AG10803 (cell line): ENCODE measurements around the genes ABCB7, CYSLTR1 and PABPC5.

DNA sequence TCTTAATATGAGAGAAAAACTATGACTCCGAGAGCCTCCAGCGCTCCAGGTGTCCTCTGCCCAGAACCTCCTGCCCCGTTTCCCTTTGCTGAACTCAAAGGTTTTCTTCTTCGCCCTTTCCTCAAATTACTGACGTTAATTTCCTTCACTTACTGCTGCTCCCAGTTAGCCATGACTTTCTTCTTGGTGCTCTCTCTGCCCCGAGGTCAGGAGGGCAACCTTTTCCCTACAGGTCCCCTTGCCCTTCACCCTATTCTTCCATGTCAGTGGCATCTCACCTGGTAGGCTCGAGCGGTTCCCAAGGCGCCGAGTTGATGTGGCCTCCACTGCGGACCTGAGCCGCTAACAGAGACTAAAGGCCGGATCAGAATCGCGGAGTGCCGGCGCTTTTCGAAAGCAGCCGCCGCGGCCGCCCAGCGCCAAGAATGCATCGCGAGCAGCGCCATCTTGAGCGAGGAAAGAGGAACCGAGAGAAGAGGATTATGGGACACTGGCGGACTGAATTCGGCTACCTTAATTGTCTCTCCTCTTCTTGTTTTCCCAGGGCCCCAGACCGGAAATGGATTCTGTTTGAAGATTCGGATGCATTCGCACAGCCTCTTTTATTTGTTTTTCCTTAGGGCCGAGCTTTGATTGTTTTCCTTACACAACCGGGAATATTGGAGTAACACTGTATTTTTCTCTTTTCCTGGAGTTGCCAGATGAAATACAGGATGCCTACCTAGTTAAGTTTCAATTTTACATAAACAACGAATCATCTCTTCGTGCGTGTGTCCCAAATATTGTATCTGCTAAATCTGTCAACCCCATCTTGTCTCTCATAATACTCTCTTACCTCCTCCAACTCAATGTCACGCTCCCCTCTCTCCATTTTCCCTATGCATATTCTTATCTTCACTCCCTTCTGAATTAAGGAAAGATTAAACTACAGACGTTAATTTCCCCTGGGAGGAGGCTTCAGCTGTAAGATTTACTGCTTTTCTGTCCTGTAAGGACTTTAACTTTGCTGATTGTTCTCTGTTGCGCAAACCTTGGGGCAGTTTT lies at the start of gene ABCB7:
TSS of gene ABCB7 (minus strand) at position 457 of the 1,044 bp plus-strand sequence.
- RRBS, result 6% methylated on average over 4 of the region's 41 CpGs

GRCh38 chrX:76428682-76429074 lies 1.2 kb downstream of the MAGEE1 start:
- RRBS, result no CpG with 5 or more reads among the region's 31 CpGs

GRCh38 chrX:76840836-76841449 lies 413.4 kb downstream of the MAGEE1 start:
- RRBS, result no CpG with 5 or more reads among the region's 18 CpGs

- RRBS, result no CpG with 5 or more reads among the region's 9 CpGs
These were observed 47.0 kb downstream of the FGF16 start for GRCh38 chrX:77494143-77494542.

- RRBS, result no CpG with 5 or more reads among the region's 3 CpGs
These were observed 122.8 kb downstream of the ATRX start for GRCh38 chrX:77663199-77663723.

- RRBS, result no CpG with 5 or more reads among the region's 6 CpGs
These were observed 101.8 kb downstream of the ATRX start for GRCh38 chrX:77684078-77684701.

DNA sequence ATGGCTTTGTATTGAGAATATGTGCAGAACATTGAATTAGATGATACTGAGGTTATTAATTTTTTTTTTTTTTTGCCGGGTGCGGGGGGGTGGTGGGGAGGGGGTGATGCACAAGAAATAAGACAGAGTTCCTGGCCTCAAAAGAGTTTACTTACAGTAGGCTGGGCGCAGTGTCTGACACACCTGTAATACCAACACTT lies 908 bp downstream of the ATP7A start:
- RRBS, result no CpG with 5 or more reads among the region's 3 CpGs

DNA sequence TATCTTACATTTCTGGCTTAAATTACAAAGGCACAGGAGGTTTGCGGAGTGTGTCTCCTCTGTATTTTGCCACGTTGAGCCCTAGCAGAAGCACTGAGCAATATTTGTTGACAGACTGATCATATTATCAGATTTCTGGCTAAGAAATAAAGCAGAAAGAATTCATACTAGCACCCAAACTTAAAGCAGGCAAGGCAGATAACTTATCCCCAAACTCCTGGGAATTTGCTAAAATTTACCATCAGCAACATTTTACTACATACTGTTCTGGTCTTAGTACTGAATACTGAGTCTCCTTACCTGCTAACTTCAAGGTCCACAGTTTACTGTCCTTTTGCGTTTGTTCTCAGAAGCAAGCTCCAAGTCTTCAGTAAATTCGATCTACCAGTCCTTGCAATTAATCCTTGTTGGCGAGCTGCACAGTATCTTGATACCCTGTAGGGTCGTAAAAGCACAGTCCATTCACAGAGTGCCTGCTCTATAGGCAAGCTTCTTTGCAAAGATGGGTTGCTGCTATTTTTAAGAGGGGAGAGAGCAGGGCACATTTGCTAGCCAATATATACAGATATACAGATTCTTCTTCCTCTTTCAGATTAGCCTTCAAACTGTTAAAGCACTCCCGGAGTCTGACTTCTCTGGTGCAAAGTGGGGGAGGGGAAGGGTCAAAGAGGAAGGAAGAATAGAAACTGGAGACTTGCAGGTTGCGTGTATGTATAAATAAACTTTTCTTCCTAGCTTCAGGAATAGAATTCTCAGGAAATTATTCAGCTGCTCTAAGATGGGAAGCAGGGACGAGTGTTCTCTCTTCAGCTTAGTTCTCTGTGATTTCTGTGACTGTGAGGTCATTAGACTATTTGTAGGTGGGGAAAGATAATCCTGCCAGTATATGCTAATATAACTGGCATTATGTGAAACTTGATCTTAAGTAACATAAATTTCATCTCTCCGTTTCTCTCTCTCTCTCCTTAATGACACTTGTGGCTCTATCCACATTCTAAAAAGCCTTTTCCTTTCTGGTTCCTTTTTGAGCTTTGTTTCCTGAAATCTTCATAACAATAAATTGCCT lies at the start of gene CYSLTR1:
TSS of gene CYSLTR1 (minus strand) at position 607 of the 1,066 bp plus-strand sequence.
- RRBS, result no CpG with 5 or more reads among the region's 10 CpGs

DNA sequence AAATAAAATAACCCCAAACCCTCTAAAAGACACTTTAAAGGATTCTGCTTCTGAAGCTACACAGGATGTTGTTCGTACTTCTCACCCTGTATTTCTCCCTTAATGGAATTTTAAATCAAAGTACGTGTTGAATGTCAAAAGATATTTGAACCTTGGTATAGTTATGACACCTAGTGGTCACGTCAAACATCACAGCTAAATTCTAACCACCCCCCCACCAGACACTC lies 62.7 kb upstream of the GPR174 start:
- RRBS, result no CpG with 5 or more reads among the region's 3 CpGs

GRCh38 chrX:80807811-80808505 lies 1.7 kb downstream of the BRWD3 start:
- RRBS, result no CpG with 5 or more reads among the region's 26 CpGs

GRCh38 chrX:80808506-80809262 lies 993 bp downstream of the BRWD3 start:
- RRBS, result no CpG with 5 or more reads among the region's 33 CpGs

- RRBS, result no CpG with 5 or more reads among the region's 18 CpGs
These were observed 1.1 kb downstream of the RPS6KA6 start for GRCh38 chrX:84186768-84187424.

DNA sequence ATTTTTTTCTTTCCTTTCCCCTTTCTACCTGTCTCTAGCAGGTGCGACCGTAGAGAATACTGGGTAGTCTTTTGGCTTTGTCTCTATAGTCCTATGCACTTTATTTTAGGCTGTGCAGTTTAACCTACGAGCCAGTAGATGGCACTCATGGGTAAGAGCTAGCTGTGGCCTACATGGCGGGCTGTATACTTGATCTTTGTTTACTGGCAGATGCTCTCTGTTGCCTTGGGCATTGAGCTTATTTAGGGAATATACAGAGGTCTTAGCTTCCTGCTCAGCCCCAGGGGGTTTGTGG lies 227.5 kb upstream of the HDX start:
- RRBS, result no CpG with 5 or more reads among the region's 4 CpGs

DNA sequence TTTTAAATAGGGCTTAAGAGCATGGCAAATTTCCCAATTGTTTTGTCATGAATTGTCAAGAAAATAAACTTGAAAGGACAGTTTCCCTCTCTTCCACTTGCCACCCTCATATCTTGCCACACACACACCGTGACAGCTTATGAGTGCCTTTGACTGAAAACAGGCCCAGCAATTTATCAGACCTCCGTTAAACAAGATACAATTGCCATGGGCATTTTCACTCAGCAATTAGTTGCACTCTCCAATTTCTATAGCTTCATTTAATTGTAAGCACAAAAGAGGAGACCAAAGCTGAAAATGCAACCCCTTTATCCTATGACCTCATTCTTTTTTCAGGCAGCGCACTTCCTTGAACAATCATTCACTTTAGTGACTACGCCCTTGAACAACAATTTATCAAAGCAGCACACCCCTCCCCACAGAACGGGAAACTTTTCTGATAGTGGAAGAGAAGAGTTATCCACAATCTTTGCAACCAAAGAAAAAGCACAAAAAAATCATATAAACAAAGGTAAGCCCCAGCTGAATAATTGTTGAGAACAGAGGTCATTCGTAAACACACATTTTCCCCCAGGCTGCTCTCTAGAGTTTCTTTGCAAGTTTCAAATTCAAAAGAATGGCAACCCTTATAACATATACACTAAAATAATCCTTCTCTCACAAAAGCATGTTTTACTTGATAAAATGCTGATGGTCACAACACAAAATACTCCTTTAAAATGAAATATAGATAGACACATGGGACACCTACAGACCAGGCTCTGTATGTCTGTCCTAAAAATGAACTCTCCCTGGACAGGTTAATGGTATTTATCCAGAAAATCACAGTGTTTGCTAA lies 4.0 kb downstream of the POF1B start:
- RRBS, result no CpG with 5 or more reads among the region's 6 CpGs

DNA sequence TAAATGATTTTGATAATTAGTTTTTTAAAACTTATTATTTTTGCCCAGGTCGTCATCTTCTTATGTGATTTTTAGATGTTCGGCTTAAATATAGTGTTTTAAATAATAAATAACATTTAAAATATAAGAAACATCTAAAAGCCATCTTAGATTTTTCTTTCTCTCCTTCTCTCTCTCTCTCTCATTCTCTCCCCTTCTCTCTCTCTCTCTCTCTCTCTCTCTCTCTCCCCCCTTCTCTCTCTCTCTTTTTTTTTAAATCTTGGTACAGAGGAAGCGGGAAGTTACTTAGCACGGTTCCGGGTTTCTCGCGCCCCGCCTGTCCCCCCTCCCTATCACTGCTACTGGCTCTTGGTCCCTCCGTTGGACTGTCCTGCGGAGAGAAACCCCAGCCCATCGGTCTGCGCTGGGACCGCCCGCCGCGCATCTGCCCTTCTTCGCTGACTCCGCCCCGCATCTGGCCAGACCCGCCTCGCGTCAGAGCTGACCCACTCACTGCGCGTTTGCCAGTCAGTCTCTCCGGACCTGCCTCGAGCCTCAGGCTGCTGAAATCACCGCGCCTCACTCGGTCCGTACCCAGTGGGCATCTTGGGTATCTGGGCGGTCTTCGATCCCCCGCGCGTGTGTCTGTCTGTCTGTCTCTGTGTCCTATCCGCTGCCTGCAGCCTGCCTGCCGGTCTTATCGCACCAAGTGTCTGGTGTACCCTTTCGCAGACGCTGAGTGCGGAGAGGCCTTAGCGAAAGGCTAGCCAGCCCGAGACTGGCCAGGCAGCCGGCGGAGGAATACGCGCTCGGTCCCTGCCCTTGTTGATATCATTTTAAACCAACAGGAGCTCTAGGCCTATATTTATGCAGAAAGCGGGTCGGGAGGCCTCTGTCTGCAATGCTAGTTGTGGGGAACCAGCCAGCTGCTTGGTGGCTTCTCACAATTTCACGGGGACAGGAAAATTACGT lies at the start of gene PABPC5:
TSS of gene PABPC5 (plus strand) at position 510 of the 951 bp plus-strand sequence.
- RRBS, result 8% methylated on average over 8 of the region's 52 CpGs

DNA sequence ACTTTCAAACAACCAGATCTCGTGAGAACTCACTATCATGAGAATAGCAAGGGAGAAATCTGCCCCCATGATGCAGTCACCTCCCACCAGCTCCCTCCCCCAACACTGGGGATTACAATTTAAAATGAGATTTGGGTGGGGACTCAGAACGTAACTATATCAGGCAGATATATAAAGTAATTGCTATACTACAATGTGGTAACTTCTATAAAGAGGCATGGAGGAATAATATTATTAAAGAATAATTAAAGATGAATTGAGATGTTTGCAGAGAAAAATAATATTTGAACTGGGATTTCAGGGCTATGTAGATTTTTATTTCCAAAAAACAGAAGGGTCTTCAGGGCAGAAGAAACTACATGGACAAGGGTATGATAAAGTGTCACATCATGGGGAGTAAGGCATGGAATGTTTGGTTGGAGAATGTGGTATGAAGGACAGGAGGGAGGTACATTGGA lies 109.9 kb downstream of the RPA4 start:
- RRBS, result no CpG with 5 or more reads among the region's 2 CpGs

DNA sequence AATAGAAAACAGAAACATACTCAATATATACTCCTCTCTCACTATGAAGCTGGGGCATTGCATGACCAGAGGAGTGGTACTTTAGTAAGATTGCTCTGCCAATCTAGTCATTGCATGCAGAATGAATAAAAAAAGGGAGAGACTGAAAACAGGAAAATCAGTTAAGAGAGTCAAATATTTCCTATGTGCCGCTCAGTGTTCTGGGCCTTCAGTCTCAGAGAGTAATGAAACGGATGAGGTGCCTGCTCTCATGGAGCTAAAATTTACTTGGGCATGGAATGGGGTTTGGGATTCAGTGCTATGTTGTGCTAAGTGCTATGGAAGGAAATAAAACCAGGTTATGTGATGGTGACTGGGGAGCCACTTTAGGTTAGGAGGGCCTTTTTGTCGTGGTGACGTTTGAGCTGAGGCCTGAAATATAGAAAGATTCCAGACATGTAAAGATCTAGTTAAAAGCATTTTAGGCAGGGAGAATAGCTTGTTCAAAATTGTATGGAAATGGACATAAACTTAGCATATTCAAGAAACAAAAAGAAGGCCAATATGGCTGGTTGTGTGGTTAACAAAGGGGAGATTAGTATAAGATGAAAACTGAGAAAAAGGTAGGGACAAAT lies 381.6 kb downstream of the RPA4 start:
- RRBS, result no CpG with 5 or more reads among the region's 4 CpGs